ENCODE measurements around a stretch of chr22.

- RRBS: no CpG with 5 or more reads among the region's 20 CpGs
These were observed 83.5 kb upstream of the PPARA start for GRCh38 chr22:46066655-46067421.

GRCh38 chr22:46072080-46072872 is 78.0 kb upstream of the PPARA start:
- RRBS: 1% methylated on average over 23 of the region's 86 CpGs

DNA sequence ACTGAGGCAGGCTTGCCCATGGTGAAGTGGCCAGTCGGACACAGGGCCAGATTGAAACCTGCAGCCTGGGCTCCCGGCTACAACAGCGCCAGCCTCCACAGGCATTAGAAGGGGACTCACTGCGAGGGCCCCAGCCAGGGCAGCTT is 70.7 kb upstream of the PPARA start:
- RRBS: 13% methylated on average over 2 of the region's 4 CpGs

DNA sequence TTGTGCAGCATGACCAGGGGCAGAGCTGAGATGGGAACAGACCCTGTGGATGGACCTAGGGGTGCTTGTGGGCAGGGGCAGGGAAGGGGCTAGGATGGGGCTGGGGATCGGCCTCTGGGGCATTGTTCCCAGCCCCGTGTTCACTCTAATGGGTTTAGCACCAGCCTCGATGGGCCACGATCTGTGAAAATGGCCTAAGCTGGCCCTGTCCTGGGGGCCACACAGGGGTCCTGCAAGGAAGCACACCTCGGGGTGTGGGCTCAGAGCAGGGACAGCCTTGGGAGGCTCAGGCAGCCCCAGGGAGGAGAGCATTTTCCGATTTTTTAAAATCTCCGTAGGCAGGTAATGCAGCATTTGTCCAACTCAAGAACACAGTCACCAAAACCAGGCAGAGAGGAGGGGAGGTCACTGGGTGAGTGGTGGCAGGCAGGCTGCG is 56.0 kb upstream of the PPARA start:
- RRBS: no CpG with 5 or more reads among the region's 8 CpGs

DNA sequence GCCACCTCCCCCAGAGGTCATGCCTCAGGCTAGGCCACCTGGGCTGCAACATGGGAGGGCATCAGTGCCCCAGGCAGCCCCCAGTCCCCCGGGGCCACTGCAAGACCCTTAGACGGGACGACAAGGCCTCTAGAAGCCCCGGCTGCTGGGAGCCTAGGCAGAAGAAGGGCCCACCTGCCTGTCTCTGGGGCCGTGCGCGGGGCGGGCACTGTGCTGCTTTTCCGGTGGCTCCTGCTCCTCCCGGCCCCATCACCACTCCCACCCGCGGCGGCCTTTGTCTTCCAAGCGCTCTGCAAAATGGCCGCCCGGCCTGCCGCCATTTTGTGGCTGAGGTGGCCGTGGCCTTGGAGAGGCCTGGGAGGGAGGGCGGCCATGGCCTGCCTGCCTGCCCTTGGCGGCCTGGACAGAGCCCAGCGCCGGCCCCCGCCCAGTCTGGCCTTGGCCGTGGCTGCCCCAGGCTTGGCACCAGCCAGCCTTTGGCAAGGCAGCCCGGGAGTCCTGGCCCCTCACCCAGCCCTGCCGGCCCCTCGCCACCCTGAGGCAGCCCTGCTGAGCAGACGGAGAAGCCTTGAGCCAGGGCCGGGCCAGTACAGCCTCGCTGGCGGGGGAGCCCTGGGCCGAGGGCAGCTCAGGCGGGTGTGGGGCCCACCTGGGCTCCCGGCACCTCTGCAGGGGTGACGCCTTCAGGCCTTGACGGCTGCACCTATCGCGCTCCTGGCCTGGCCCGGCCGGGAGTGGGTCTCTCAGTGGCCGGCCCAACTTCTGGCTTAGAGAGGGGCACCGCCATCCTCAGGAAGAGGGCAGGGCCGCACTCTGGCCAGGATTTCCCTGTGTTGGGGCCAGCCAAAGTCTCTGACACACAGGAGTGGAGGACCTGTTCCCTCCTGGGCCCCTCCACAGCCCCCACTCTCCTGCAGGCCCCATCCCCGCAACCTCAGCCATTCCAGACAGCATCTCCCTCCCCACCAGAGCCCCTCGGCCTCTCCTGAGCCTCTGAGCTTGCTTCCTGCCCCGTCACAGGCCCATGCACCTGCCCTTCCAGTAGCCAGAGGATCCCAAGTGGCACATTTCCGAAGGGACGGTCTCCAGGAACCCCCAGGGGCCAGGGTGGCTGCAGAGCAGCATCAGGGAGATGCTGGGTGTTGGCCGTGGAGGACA is 45.9 kb upstream of the PPARA start:
- RRBS: 46% methylated on average over 33 of the region's 49 CpGs

- RRBS: 34% methylated on average over 2 of the region's 10 CpGs
These were observed 35.8 kb upstream of the PPARA start for GRCh38 chr22:46114428-46115029.

DNA sequence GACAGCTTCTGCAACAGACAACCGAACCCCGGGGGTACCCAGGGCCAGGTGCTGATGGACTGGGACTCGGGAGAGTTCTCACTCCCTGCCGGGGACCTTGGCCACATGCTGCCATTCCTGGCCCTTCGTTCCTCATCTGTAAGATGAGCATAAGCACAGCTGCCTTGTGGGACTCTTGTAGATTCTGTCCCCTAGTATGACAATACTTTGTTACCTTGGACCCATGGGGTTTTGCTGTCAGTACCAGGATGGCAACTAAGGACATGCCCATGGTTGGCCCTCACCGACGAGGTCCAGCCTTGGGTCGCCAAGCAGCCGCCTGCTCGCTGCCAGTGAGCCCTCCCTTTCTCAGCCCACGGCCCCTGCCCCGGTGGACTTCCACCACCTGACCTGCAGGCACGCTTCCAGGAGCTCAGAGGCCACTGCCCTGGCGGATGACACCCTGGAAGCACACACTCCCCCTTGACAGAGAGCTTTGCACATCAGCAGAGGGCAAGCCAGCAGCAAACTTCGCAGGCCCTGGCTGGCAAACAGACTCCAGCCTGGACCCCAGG is 3.0 kb upstream of the PPARA start:
- RRBS: 80% methylated on average over 3 of the region's 15 CpGs

GRCh38 chr22:46280571-46281761 is 13.2 kb downstream of the TTC38 start:
- RRBS: no CpG with 5 or more reads among the region's 28 CpGs

DNA sequence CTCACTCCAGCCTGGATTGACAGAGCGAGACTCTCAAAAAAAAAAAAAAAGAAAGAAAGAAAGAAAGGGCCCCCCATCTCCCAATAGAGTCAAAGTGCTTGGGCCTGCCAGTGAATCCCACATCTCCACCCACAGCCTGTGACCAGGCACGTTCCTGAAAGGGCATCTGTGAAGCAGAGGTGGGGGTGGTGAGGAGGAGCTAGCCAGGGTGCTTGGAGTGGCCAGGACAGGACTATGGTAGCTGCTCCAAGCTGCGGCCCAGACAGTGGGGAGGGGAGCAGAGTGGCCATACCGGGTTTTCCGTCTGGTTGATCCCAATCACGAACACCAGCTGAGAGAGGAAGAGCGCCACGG is 41.2 kb downstream of the TRMU start:
- RRBS: no CpG with 5 or more reads among the region's 8 CpGs

- RRBS: no CpG with 5 or more reads among the region's 17 CpGs
These were observed 85.7 kb downstream of the TRMU start for GRCh38 chr22:46421047-46421748.

DNA sequence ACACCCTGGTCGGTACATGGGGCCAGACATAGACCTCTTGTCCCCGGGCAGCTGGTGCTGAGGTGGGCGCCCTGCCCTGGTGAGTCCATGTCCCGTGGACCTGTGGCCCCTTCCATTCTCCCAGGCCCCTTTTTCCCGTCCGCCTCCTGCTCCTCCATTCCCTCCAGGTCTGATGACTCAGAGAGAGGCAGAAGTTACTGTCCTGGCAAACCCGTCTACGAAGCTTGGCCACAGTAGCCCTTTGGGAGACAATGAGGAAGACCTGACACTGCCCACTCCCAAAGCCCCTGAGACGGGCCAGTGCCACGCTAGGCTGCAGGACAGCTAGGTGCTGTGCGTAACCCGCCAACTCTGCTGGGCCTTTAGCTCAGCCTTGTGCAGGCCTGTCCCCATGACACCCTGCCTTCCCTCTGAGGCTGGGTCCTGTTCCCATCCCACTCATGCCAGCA is 11.4 kb downstream of the CELSR1 start:
- RRBS: 3% methylated on average over 2 of the region's 12 CpGs

GRCh38 chr22:46532506-46533237 is 4.7 kb downstream of the CELSR1 start:
- RRBS: no CpG with 5 or more reads among the region's 11 CpGs

DNA sequence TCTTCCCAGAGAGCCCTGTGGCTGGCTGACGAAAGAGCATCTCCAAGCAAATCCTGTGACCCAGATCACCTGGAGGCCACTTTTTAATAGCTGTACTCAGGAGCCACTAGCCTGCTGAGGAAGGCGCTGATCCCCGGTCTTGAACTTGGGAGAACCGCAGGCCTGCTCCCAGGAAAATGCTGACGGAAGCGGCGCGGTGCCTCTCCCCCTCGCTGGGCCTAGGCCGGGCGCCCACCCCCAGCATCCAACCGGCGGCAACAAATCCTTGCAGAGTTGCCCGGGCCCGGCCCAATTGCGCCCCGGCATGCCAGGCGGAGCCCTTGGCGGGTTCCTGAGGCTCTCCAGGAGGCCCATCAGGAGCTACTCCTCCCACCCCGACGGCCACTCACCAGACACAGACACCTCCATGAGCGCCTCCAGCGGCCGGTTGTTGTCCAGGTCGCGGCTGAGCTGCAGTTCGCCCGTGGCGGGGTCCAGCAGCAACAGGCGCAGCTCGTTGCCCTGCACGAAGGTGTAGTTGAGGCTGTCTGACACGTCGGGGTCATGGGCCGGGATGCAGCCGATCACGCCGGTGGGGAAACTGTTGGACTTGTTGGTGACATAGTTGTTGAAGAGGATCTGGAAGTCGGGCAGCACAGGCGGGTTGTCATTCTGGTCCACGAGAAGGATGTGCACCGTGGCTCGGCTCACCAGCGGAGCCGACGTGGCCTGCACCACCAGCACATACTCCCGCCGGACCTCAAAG is 4.0 kb downstream of the CELSR1 start:
- RRBS: 14% methylated on average over 2 of the region's 48 CpGs

- RRBS: 2% methylated on average over 3 of the region's 16 CpGs
These were observed 4.6 kb upstream of the CELSR1 start for GRCh38 chr22:46541958-46542566.

- RRBS: no CpG with 5 or more reads among the region's 7 CpGs
These were observed 10.5 kb upstream of the CELSR1 start for GRCh38 chr22:46547812-46548372.

DNA sequence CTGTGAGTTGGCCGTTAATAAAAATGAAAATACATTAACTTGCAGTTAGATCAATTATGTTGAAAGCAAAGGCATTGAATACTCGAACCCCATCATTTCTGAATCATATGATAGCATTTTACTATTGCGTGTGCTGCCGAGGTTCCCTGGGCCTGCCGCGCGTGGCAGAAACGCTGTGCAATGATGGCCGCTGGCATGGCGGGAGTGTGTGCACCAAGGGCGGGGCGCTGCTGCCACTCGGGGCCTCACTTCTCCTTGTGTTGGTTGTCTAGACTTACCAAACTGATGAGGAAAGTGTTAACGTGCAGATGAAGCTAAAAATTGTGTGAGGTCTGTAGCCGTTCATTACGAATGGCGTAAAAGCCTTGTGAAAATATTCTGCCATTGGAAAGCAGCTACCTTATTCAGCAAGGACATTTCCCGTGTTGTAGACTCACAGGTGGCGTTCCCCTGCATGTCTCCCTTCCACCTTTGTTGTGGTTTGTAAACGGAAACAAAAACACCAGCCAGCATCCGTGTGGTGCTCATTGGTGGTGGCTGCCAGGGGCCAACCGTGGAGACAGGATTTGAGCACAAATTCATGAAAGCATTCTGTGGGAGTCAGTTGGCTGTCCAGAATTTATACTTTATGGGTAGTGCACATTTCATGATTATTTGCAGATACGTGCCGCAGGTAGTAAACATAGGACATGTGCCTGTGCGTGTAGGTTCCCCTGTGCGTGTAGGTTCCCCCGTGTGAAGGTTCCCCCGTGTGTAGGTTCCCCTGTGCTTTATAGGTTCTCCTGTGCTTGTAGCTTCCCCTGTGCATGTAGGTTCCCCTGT is 5.9 kb upstream of the GRAMD4 start:
- RRBS: no CpG with 5 or more reads among the region's 28 CpGs

DNA sequence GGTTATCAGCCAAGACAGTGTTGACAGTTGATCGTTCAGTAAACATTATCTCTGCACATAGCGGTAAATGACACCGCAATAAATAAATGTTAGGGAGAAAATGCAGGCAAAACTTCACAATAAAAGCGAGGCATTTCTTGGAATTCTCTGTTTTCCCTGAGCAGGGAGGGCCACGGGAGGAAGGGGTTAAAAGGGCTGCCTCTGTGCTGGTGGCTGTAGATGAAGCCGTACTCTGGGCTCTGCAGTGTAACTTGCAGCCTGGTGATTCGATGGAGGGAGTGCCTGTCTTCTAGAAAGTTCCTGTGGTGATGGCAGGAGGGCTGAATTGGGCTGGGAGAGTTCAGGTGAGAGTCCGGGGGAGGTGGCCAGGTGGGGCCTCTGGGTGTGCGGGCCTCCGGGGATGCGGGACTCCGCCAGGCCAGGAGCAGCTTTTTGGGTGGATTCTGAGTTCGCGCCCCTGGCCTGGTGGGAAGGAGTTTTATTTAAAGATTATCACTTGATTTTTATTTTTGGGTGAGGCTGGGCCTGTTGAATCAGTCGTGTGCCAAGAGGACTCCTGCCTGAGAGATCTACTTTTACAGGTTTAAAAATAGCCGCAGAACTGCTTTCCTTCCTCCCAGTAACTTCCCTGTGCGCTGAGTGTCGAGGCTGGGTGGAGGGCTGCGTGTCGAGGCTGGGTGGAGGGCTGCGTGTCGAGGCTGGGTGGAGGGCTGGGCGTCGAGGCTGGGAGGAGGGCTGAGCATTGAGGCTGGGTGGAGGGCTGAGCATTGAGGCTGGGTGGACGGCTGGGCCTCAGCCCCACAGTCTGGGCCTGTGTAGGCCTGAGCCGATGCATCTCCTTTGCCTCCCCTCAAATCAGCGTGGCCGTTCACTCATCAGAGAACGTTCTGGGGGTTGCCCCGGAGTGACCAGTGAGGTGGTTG is 29.7 kb downstream of the GRAMD4 start:
- RRBS: 43% methylated on average over 3 of the region's 30 CpGs

- RRBS: no CpG with 5 or more reads among the region's 12 CpGs
These were observed 30.4 kb downstream of the GRAMD4 start for GRCh38 chr22:46650593-46651045.

GRCh38 chr22:46655019-46655466 is 34.9 kb downstream of the GRAMD4 start:
- RRBS: 4% methylated on average over 3 of the region's 10 CpGs

GRCh38 chr22:46666491-46667168 is 46.4 kb downstream of the GRAMD4 start:
- RRBS: no CpG with 5 or more reads among the region's 20 CpGs

Measured in epithelial cell of prostate (primary cell).